M059J (cell line): ENCODE measurements around a stretch of chr20.

- RAMPAGE, long total RNA: no peak
Measured at GRCh38 chr20:36471648-36472280, 69.6 kb upstream of the MYL9 start.

DNA sequence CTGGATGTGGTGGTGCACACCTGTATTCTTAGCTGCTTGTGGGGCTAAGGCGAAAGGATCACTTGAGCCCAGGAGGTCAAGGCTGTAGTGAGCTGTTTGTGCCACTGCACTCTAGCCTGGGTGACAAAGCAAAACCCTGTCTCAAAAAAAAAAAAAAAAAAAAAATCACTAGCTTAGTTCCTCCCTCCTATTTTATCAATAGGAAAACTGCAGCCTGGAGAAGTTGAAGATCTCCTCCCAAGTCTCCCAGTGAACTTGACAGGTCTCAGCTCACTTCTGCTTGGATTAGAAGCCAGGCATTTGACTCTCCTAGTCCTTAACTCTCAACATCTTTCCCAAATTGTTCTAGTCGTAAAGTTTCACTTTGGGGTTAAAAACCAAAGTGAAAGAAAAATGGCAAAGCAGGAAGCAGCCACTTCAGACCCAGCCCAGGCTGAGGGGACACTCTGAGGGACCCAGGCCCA lies 68.9 kb upstream of the MYL9 start:
- RAMPAGE, long total RNA: no peak

GRCh38 chr20:36478807-36479771 lies 62.2 kb upstream of the MYL9 start:
- RAMPAGE, long total RNA: no peak

DNA sequence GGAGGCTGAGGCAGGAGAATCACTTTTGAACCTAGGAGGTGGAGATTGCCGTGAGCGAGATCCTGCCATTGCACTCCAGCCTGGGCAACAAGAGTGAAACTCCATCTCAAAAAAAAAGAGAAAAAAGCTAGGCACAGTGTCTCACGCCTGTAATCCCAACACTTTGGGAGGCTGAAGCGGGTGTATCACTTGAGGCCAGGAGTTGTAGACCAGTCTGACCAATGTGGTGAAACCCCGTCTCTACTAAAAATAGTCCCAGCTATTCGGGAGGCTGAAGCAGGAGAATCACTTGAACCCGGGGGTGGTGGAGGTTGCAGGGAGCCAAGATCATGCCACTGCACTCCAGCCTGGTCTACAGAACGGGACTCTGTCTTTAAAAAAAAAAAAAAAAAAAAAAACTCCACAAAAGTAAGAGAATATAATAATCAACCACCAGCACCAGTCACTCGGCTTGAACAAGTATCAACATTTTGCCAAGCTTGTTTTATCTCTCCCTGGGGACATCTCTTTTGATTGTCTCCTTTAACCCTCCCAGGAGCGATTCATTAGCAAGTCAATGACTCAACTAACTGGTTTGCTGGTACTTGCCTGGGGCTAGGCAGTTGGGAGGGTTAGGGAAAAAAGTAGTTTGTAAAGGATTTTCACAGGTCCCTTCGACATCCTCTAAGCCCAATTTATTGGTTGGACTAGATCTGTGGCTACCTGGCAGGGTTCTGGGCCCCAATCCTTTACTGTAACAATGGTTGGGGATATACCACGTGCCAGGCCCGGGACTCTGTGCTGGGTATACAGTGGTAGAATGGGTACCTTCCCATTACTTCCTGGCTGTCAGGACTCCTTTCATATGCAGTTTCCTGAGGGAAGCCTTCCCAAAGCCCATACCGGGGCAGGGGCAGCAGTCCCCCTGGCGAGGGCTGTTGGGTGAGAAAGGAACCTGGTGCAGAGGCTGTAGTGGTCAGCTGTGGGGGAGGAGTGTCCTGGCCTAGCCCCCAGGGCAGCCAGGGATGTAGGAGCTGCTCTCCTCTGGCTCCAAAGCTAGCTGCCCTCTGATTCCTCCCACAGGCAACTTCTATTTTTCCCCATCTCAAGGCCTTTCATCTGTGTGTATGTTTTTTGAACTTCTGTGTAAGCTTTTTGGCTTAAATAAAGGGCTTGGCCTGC lies 12.1 kb downstream of the TGIF2 start:
- RAMPAGE, long total RNA: no peak

DNA sequence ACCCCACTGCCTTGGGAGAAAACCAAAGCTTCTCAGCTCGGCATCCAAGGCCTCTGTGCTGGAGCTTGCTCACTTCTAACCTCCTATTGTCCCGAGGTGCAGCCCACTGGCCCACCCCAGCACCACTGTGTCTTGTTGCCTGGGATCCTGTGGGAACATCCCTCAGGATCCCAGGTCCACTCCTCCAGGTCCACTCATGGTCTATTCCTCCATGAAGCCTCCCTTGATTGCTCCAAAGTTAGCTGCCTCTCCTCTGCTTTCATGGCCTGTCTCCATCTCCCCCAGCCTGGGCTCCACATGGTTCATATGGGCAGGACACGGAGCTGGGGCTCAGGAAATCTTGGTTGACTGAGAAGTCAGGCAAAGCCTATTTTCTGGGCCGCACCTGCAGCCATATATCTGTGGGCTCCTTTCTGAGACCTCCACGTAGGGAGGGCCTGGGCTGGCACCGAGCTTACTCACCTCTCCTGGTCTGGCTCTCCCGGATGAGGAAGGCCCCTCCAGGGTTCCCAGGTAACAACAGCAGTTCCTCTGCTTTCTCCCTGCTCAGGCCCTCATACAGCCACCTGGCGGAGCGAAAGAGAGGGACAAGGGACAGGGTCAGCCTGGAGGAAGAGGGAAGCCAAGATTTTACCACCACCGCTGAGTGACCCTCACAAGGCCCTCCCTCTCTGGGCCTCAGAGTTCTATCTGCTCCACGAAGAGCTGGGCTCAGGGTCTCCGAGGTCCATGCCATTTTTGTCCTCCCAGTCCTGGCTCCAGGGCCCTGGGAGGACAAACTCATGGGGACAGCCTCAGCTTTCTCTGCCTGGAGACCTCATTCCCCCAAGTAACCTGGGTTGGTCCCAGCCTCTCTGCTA lies 13.6 kb downstream of the SLA2 start:
- RAMPAGE, long total RNA: no peak

GRCh38 chr20:36651652-36652273 lies 5.8 kb upstream of the SLA2 start:
- RAMPAGE, long total RNA: no peak

GRCh38 chr20:36802828-36803302 lies 29.3 kb upstream of the DSN1 start:
- RAMPAGE, long total RNA: no peak

GRCh38 chr20:36950524-36950979 lies 956 bp downstream of the SAMHD1 start:
- RAMPAGE, long total RNA: no peak

GRCh38 chr20:37043230-37044031 lies 52.4 kb downstream of the RBL1 start:
- RAMPAGE, long total RNA: no peak

- RAMPAGE, long total RNA: no peak
Measured at GRCh38 chr20:37267555-37268443, 6.2 kb upstream of the GHRH start.

DNA sequence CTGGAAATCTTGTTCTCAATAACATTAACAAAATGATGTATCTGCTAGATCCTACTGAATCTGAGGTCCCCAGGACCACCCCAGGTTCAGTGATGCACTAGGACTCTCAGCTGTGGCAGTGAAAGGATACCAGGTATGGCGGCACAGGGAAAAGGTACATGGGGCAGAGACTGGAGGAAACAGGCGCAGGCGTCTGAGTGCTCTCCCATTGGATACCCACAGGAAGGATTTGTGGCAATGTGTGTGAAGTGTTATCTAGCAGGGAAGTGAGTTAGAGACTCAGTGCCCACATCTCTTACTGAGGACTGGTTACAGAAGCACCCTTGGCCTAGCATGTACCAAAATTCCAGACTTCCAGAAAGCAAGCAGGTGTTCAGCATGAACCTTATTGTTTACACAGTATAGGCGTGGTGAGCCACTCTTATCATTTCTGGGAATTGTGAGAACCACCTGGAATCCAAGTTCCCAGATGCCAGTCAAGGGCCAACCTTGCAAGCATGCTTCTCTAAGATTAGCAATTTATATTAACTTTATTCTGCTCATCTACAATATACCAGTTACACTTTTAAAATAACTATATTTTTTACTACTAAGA lies 14.2 kb downstream of the MANBAL start:
- RAMPAGE, long total RNA: no peak

DNA sequence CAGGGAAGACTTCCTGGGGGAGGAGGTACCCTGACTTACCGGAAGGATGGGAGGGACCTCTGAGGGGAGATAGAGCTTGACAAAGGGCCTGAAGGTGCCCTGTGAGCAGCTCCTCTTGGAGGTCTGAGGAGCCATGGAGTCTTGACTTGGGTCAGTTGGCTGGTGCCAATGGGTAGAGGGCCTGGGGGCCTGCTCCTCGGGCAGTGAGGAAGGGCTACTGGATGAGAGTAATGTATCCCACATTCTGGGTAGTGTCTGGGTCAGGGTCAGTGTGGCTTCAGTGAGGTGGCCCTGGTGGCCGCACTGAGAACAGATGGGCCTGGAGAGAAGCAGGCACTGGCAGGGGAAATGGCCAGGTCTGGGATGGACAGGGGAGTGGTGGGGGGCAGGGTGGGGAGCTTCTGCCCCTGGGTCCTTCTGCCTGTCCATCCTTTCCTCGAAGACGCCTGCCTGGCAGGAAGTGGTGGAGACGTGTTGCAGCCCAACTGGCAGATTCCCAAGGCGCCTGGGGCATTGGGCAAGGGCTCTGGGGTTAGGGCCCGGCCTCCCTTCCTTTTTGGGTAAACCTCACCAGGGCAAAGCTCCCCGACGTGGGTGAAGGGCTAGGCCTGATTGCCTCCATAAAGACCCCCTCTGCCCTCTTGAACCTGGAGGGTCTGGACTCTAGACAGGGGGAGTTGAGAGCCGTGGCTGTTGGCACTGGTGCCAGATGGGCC lies 10.4 kb downstream of the SRC start:
- RAMPAGE, long total RNA: no peak

DNA sequence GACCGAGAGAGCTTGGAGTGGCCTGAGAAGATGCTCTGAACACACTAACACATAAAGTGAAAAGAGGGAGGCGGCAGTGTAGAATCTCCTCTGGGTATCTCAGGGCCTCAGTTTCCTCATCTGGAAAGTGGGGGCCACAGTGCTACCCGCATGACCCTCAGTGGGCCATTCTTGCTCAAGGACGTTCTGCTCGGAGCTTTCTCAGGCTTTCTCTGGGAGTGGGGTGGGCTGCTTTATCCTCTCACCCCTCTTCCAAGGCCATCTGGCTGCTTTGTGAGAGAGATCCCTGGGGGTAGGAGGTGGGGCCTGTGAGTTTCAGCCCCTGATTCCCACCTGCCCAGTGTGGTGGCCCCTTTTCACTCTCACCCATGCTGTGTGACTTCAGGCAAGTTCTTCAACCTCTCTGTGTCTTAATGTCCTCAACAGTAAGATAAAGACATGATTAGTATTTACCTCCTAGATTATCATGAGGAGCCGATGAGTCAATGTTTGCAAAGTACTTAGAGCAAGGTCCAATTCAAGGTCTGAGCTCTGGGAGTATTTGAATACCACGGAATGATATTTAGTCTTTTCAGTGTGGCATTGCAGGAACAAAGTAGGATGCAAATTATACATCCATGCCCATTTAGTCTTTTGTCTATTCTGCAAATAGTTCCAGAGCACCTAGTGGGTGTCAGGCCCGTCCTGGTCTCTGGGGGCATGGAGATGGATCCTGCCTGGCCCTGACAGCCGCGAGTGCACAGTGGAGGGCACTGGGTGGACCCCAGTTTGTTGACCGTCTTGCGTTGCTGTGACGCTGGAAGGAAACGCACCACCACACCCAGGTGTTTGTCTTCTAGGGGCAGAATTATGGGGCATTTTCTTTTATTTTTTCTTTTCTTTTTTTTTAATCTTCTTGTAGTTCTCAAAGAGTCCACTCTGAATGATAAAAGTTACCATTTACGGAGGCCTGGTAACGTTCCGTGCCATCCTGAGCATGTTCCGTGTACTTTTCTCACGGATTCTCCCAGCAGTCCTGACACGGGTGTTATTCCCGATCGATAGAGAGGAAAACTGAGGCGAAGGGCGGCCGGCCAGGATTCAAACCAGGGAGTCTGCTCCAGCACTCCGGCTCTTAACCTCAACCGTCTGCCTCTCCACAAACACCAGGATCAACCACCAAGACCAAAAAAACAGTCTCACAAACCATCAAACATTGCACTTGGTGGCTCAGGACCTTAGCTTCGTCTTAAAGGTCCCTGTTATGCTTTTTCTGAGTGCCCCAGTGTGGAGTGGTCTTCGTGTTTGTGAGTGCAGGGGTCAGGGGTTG lies 34.5 kb downstream of the SRC start:
- RAMPAGE, long total RNA: no peak

GRCh38 chr20:37382190-37382497 lies 36.2 kb downstream of the SRC start:
- RAMPAGE, long total RNA: no peak

DNA sequence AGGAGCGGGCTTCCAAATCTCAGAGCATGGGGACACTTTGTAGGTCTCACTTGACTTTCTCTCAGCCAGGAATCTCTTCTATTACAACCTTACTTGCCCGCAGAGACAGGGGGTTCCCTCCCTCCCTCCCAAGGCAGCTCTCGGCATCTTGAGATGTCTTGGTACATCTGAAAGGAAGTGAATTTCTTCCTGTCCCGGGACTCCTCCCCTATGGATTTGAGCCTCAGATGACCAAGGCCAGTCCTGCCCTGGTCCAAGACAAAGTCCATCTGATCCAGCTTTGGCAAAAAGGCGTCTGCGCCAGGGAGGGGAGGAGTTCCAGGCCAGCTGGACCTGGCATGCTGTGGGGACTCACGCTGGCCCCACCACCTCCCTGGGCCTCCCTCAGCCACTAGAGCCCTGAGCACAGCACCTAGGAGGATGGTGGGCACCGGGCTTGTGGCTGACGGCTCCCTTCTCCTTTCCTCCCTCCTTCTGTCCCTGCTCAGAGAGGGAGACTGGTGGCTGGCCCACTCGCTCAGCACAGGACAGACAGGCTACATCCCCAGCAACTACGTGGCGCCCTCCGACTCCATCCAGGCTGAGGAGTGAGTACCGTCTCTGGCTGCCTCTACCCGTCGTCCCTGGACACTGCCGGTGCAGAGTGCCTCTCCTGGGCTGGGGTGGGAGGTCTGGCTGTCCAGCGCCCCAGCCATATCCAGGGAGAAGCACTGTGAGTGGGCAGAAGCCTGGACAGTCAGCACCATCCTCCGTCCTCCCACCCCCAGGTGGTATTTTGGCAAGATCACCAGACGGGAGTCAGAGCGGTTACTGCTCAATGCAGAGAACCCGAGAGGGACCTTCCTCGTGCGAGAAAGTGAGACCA lies 47.7 kb downstream of the SRC start:
- RAMPAGE, long total RNA: no peak

- RAMPAGE, long total RNA: no peak
Measured at GRCh38 chr20:37411525-37411884, 65.6 kb downstream of the SRC start.

- RAMPAGE, long total RNA: no peak
Measured at GRCh38 chr20:37524127-37525551, 3.0 kb downstream of the BLCAP start.

DNA sequence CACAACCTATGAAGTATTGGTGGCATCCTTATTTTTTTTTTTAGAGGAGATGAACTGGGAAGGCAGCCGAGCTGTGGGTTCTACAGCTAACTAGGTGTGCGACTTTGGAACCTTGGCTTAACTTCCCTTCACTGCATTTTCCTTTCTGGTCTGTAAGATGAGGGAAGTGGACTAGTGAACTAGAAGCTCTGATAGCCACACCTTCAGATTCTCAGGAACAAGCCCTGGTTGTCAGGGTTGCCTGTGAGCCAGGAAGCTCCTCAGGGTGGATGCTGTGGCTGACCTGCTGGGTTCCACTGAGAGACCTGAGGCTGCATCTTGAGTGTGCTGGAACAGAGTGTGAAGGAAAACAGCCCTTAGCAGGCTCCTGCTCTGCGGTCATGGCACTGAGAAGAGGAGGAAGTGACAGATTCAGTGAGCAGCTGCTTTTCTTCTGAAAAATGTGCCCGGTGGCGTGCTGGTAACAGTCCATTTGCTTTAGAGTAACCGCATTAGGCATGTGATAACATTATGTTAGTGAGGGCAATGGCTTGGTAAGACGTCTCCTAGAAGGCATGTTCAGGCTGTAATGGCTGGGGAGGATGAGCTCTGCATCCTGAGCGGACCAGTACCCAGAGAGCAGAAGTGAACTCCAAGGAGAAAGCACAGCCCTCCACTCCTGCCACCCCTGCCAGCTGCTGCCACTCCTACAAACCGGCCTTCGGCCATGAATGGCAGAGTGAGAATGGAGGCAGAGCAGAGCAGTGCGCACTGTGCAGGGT lies 98.4 kb upstream of the VSTM2L start:
- RAMPAGE, long total RNA: no peak

- RAMPAGE, long total RNA: no peak
Measured at GRCh38 chr20:37985936-37986448, 47.3 kb downstream of the TTI1 start.

DNA sequence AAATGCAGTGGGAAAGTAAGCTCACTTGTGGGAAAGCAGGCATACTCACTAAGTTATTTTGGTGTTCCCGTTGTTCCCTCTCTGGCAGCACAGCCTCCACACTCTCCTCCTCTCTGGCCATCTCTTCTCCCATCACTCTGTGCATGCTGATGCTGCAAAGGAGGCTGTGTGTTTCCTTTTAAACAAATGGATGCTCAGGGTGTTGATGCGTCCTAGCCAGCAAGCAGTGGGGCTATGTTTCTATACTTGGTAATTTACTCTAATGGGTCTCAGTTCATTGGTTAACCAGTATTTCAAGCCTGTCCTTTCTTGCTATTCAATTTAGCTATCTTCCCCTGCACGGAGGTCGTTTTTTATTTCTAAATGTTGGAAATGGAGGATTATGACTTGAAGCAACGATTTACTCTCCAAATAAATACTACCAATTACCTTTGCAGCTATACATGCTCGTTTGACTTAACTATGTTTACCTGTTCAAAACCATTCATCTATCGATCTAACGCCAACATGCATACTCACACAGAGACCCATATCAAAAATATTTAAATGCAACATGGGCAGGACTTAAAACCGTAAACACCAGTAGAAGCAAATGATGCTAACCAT lies 44.4 kb downstream of the TTI1 start:
- RAMPAGE, long total RNA: no peak